Hepatocyte (in vitro differentiated cells and primary cell): ENCODE measurements around a stretch of chr20.

DNA sequence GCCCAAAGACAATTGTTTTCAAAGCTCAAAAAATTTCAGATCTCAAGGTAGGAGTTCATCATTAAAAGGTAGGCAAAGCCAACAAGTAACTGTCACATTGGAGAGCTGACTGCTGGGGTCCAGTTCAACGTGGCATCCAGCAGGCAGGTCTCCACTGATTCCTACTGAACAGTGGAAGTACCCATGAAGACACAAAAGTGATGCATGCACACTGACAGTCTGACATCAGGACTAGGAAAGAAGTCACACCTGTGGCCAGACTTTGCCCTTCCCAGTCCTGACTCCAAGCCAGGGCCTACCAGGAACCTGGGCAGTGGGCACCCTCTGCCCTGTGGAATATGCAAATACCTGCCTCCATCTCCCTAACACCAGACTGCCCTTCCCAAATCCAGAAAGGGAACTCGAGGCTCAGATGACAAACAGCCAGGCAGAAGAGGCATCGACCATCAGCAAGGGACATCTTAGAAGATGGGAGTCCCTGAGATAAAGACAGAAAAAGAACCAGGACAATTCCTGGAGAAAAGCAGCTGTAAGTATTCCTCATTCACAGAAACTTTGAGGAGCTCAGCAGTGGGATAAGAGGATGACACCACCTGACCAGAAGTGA, 50.9 kb downstream of the SLC23A2 start:
- RAMPAGE, long total RNA: no peak
- RRBS: no CpG with 5 or more reads among the region's 3 CpGs

DNA sequence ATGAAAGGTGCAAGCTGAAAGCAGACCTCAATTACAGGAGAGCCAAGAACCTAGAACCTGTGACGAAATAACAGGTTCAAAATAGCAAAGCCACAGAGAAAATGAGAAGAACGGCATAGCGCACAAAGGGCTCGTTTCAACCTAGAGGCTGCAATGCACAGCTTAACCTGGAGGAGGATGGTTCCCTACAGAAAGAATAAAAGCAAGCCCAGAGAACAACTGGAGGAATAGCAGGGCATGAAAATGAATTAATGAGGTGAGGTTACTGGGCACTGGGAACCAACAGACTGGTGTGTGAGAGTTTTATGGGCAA, 3.0 kb downstream of the SLC23A2 start:
- RAMPAGE, long total RNA: no peak
- RRBS: no CpG with 5 or more reads among the region's 4 CpGs

GRCh38 chr20:5080240-5080665, 32.6 kb downstream of the TMEM230 start:
- RAMPAGE, long total RNA: no peak
- RRBS: no CpG with 5 or more reads among the region's 6 CpGs

GRCh38 chr20:5081369-5081920, 31.4 kb downstream of the TMEM230 start:
- RAMPAGE, long total RNA: no peak
- RRBS: no CpG with 5 or more reads among the region's 6 CpGs

DNA sequence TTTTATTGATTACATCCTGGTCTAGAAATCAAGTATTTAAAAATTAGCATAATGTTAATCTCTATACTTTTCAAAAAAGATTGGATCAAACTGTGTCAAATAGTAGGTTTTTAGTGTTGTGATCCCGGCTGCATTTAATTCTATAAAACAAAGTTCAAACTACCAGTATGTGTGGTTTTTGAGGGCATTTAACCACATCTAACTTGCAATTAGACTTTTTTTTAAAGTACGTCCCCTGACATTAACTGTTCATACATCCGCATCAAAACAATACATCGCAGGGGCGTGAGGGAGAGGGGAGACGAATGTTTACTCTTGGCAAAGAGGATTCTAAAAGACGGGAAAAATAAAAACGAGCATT, 674 bp downstream of the TMEM230 start:
- RAMPAGE, long total RNA: no peak
- RRBS: no CpG with 5 or more reads among the region's 8 CpGs

- RAMPAGE, long total RNA: no peak
- RRBS: no CpG with 5 or more reads among the region's 8 CpGs
Measured at GRCh38 chr20:5117212-5117890, 2.4 kb downstream of the PCNA start.

DNA sequence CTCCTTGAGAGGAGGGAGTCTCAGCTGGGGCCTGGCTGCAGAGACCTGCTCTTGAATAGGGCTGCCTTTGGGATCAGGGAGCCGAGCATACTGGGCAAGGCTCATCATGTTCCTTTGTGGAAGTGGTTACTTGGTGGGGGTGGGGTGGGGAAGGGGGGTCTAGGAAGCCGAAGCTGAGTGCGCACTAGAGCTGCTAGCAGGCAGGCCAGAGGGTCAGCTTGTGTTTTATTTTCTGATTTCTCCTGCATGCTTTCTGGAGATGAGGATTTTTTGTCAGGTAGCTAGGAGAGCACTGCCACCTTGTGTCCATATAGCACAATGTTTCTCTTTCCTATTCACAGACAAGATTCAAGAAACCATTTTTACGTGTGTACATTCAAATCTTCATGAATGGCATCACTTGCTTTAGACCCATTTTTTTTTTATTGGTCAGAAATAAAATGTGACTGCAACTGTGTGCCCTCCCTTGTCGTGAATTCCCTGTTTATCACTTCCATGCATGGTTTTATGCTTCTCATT, 65.5 kb downstream of the CDS2 start:
- RAMPAGE, long total RNA: no peak
- RRBS: no CpG with 5 or more reads among the region's 5 CpGs

GRCh38 chr20:5470955-5471481, 139.8 kb downstream of the GPCPD1 start:
- RAMPAGE, long total RNA: no peak
- RRBS: no CpG with 5 or more reads among the region's 23 CpGs

DNA sequence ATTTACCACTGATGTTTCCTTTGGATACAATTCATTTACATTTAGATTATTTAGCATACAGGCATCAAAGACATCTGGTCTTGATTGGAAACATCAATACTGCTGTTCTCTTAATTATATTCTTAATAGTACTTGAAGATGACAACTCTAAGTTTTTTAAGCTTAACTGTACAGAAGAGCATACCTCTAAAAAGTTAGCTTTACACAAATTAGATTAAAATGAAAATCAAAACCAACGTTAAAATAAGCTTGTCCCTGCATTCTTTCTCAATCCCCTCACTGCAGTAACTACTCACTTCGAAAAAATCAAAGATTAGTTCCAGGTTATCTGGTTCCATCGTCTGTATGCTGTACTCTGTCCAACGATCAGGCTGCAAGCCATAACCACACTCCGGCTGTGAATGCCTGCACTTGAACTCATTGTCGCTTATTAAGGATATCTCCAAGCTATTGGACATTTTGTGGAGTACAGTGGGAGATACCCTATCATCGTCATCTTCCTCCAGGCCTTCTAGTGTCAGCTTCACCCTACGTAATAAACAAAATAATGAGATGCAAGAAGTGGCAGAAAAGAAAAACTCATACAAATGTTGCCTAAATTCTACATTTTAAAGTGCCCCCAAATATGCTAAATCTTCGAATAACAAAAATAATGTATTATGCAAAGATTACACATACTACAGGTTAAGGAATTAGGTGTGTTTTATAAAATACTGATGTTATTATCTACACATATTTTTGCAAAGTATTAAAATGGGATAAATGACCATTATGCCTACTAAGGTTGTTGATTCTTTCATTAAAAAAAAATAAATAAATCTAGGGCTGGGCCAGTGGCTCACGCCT, 32.5 kb downstream of the GPCPD1 start:
- RAMPAGE, long total RNA: no peak
- RRBS: no CpG with 5 or more reads among the region's 10 CpGs

DNA sequence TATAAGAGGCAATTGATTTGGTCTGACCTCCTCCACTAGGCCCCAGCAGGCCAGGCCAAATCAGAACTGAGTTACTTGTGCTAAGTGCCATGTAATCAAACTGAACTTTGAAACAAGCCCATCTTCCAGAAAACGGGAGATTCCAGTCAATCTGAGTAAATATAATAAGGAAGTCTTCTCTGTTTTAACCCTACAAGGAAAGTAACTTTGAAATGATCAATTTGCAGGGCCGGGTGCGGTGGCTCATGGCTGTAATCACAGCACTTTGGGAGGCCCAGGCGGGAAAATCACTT, 2.0 kb upstream of the SHLD1 start:
- RAMPAGE, long total RNA: no peak
- RRBS: no CpG with 5 or more reads among the region's 4 CpGs

GRCh38 chr20:5843878-5844784, 67.2 kb upstream of the CHGB start:
- RAMPAGE, long total RNA: no peak
- RRBS: no CpG with 5 or more reads among the region's 4 CpGs

DNA sequence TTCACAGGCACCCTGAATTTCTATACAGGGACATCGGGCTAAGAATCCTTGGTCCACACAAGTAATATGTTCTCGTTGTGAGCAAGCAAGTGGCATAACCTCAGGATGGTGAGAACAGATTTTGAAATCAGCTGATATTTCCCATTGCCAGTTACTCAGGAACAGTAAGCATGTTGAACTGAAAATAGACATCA, 48.7 kb upstream of the CHGB start:
- RAMPAGE, long total RNA: no peak
- RRBS: no CpG with 5 or more reads among the region's 2 CpGs

DNA sequence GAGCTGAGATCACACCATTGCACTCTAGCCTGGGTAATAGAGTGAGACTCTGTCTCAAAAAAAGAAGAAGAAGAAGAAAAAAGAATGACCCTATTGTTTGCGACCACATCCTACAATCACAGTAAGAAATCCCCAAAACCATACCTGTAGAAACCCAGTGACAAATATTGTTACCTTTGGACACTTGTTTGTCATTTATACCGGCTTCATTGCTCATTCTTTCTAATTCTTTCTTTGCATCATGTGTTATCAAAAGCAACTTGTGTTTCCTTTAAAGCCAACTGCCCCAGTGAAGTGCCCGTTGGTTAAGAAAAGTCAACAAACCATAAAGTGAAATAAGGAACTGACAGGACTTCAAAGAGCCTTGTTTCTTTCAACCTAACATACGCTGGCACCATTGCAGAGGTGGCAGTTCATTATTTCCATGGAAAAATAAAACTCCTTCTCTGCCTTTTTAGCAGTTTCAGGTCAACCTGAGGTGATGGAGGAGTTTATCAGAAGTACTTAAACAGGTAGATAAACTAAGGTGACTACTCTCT, 28.9 kb downstream of the FERMT1 start:
- RAMPAGE, long total RNA: no peak
- RRBS: no CpG with 5 or more reads among the region's 4 CpGs

DNA sequence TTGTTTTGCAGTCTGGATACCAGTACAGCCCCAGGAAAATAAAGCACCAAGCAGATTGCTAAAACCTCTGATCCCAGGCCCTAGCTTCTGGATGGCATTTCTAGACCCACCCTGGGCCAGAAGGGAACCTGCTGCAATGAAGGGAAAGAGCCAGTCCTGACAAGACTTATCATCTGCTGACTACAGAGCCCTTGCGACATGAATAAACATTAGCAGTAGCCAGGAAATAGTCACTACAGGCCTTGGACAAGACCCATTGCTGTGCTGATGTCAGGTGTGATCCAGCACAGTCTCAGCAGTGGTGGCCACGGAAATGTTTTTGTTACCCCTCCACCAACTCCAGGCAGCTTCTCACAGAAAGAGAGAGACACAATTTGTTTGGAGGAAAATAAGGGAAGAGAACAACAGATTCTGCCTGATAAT, 399.3 kb downstream of the HAO1 start:
- RAMPAGE, long total RNA: no peak
- RRBS: no CpG with 5 or more reads among the region's 2 CpGs

GRCh38 chr20:7699464-7699689, 240.9 kb downstream of the HAO1 start:
- RAMPAGE, long total RNA: no peak
- RRBS: no CpG with 5 or more reads among the region's 1 CpG

DNA sequence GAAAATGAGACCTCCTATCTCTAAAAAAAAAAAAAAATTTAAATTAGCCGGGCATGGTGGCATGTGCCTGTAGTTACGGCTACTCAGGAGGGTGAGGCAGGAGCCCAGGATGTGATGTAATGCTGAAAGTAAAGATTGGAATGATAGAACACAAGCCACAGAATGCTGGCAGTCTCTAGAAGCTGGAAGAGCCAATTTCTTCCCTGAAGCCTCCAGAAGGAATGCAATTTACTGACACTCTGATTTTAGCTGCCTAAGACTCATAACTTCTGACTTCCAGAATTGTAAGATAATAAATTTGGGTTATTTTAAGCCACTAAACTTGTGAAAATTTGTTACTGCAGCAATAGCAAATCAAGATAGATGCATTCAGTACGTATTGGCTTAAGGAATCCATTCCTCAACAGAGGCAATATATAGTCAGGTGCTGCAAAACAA, 27.3 kb upstream of the HAO1 start:
- RAMPAGE, long total RNA: no peak
- RRBS: no CpG with 5 or more reads among the region's 3 CpGs

- RAMPAGE, long total RNA: no peak
- RRBS: no CpG with 5 or more reads among the region's 11 CpGs
Measured at GRCh38 chr20:7980138-7981025, 39.2 kb downstream of the TMX4 start.

DNA sequence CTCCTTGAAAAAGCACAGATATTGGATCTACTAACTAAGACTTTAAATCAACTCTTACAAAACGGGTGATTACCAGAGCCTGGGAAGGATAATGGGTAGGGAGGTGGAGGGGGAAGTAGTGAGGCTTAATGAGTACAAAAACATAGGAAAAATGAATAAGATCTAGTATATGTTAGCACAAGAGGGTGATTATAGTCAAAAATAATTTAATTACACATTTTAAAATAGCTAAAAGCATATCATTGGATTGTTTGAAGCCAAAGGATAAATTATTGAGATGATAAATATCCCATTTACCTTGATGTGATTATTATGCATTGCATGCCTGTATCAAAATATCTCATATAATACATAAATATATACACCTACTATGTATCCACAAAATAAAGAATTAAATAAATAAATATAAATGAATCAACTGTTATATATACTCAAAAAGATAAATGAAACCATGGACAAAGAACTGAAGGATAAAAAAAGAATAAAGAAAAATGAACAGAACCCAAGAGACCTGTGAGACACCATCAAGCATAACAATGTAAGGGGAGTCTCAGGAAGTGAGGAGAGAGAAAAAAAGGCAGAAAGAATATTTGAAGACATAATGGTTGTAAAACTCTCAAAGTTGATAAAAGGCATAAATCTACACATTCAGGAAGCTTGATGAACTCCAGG, 426.0 kb downstream of the PLCB1 start:
- RAMPAGE, long total RNA: no peak
- RRBS: no CpG with 5 or more reads among the region's 1 CpG

DNA sequence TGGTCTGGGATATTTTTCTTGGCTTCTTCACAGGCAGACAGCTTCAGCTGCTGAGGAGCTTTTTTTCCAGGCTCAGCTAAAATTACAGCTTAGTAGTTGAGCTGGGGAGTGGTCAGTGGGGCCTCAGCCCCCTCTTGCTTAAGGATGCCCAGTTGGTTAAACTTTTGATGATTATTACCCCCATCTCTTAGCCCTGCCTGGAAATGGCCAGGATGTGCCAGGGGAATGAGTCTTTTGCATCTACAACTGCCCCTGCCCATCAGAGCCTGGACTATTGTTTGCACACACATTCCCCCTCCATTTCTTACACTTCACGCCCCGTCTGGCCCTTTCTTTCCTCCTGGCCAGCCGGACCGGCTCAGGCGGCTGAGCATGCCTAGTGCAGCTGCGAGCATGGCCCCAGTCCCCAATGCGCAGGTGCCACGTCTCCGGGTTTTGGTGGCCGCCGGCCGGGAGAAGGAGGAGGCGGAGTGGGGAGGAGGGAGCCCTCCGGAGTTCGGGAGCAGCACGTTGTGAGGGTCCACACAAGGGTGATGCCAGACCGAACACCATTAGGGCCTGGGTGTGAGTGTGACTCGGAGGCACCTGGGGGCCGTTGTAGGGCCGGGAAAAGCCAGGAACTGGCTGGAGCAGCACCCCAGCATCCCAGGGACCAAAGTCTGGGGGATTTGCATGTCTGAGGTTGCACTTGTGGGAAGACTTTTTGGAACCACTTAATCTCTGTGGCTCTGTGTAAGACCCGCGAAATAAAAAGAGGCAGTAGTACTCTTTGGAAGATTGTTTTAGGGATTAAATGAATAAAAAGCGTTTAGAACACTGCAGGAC, 1.3 kb upstream of the PLCB4 start:
- RAMPAGE, long total RNA: no peak
- RRBS: 2% methylated on average over 12 of the region's 23 CpGs

- RAMPAGE, long total RNA: no peak
- RRBS: 3% methylated on average over 23 of the region's 50 CpGs
Measured at GRCh38 chr20:9068293-9068768, 556 bp upstream of the PLCB4 start.